Left colon (tissue), 1 donor: ENCODE data around the gene BMP5.

DNA sequence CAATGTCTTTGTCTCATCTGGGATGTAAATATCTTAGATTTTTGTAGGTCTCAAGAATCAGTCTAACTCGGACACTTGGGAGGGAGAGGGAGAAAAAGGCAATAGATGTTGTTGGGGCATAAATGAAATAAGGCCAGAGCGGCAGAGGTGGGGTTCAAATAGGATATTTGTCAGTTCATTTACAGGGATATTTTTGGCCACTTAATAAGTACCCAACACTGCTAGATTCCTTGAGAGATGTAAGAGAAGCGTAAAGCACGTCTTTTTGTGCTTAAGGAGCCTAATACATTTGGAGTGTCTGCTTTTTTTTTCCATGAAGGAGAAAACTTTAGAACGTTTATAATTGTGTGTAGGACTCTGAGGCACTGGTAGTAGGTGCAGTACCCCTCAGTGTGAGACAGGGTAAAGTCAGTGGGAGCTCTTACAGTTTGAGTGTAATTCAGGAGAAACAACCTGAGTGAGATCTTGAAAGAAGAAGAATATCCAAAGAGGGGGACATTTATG, 8.3 kb downstream of the PAQR8 start:
- PRO-cap = no peak

GRCh38 chr6:52664317-52665389, 6.3 kb upstream of the TMEM14A start:
- PRO-cap = bidirectional peak, plus-strand start at chr6:52664431, minus-strand start at chr6:52664247

- PRO-cap = no peak
Observed at GRCh38 chr6:52666533-52666865, 4.4 kb upstream of the TMEM14A start.

DNA sequence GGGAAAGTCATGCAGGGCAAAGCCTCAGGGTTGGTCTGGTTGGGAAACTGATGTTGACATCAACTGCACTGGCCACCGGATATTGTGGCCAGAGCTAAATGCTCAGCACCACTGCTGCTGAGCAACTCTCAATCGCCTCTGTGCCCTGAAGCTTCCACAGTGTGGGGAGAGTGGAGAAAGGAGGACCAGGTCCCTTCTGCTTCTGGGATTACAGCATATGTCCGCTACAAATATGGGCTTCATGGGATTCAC, 93.4 kb upstream of the GCM1 start:
- PRO-cap = no peak

DNA sequence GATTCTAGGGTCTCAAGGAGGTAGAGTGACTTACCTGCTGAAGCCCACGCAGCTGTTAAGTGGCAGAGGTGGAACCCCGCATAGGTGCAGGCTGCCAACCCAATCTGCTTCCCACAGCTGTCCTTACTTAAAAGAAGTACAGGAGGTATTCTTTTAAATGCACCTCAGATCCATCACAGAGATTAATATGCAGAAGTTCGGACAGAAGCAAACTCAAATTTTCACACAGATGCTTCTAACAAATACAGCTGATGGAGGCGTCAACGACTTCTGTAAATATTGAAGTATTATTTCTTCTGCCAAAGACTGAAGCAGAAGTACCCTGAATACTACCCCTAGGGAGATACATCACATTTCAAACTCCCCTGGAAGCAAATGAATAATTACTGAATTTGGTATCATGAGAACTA, 6.8 kb downstream of the ELOVL5 start:
- PRO-cap = no peak

DNA sequence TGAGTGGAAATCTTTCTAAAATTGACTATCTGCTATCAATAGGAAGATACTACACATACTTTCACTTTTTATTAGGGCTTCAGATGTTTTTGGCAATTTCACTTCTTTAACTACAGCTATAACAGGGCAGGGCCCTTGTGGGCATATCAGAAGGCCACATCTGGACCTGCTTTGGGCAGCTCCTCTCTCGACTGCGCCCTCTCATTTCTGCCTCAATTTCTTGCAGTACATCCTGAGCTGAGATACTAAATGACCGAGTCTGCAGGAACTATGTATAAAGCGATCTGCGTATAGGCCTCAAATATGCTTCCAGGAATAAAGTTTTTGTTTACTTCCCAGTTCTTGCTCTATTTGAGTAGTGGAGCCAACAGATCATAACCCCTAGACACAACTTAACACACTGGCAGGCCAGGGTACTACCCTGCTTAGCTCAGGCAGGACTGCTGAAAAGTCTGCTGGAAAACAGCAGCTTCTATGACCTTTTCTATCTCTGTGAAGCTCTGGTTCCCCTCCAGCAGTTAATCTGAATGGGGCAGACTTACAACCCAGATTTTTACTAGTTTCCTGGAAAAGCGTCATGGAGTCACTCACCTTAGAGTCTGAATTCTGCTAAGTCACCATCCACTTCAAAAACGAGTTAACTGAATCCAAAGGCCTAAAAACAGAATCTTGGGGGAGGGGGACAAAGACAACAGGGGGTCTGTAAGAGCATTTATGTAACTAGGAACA, 12.6 kb downstream of the GCLC start:
- PRO-cap = no peak

DNA sequence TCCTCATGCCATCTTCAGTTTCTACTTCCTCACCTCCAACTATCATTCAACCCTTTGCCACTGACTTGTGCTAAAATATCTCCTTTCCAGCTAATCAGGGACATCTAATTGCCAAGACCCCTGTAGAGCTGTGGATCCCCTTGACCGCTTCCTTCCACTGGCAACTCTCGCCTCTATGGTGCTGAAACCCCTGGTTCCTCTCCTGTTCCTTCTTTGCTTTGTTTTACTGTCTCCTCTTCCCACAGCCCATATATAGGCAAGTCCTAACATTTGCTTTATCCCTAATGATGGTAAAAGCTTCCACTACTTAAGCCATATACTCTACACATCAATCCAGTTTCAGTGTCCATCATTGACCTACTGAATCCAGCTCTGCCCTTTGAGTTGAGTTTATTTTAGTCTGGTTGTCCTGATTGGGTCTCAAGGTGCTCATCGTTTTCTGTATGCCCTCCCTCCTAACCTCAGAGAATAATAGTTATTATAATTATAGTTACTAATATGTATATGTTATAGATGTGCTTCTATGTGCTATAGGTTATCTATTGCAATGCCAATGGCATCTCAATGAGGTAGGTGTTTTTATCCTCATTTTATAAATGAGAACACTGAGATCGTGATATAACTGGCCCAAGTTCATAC, 28.6 kb upstream of the LRRC1 start:
- PRO-cap = no peak

DNA sequence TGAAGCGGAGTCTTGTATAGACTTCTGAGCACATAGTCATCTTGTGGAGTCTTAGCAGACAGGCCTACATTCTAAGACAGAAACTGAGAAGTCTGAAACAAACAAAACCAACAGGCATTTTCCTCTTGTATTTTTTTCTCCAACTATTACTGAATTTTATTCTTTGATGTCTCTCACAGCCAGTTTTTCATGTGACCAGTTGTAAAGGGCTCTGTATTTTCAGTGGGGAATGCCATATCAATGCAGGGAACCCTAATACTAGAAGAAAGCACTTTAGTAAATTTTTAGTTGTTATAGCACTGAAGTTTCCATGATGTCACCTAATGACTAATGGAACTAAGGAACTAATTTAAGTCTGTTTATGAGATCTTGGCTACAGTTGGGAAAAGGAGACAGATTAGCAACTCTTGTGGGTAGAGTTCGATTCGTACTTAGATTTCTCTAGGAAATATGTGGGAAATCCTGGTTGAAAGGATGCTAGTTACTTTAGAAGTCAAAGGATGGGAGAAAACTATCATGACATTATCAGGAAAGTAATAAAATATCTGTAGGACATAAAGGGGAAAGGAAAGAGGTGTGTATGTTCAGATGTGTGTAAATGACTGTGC, 103.2 kb downstream of the LRRC1 start:
- PRO-cap = no peak

- PRO-cap = no peak
Observed at GRCh38 chr6:53922472-53923220, 127.8 kb downstream of the LRRC1 start.

DNA sequence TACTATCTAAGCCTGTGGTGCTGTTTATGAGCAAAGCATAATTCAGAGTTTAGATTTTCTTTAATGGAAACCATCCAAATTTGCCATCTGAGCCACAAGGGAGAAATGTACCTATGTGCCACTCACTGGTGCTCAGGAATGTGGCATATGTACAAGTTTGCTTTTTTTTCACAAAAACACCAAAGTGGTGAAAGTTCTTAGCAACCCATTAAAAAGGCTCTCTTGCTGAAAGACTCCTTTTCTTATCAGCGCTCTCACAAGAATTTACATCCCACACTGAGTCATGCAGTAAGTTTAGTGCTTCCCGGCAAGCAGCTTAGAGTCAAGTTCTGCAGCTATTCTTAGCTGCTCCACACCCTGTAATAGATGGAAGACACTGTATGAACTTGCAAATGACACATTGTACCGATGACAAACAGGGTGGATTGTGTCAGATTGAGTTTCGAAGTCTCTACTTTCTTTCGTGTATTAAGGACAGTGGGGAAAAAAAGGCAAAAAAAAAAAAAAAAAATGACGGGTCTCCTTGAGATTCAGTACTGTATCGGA, 57.2 kb upstream of the MLIP start:
- PRO-cap = no peak

DNA sequence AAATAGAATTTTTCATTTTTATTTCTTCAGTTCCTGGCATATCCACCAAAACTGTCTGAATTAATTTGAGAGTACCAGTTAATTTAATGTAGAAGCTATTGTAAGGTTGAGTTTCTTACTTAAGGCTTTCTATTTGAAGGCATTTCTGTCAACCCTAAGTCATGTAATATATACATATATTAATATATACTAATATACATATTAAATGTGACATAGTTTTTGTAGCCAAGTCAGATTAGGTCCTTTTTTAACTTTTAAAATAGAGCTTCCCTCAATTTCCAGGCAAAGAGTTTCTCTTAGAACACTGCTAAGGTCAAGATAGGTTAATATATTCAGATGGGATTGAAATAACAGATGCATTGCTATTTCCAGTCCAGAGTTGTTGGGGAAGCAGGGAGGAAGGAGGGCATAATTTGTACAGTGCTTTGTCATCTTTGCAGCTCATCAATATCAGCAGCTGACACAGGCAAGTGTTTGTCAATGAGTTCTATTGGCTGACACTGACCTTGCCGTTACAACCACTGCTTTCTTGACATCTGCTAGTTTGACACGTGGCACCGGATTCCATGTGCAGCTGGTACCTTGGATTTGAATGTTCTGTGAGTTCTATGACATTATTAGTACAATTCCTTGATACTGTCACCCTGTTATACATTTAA, 28.1 kb upstream of the MLIP start:
- PRO-cap = no peak

GRCh38 chr6:55875251-55875790, at the start of gene BMP5:
TSS of gene BMP5 (minus strand) at chr6:55875590.
- PRO-cap = no peak

DNA sequence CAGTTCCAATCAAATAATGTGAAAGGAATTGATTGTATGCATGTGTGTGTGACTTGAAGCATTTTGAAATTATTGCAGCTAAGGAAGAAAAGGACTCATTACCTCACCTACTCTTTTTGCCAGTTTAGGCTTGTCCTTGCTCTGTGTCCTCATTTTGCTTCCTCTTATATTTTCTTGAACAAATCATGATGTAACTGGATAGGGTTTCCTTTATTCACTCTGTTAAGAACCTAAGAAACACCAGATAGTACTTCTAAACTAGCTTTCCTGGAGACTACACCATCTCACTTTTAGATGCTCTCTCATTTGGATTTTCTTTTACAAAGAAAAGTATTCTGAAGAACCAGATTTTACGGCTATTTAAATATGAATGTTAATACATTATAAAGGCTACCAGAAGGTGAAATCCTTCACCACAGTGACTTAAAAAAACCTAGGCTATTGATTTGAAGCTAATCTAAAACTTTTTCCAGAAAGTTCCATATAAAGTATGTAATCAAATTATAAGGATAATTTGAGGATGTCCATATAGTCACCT, 2.4 kb downstream of the COL21A1 start:
- PRO-cap = no peak

DNA sequence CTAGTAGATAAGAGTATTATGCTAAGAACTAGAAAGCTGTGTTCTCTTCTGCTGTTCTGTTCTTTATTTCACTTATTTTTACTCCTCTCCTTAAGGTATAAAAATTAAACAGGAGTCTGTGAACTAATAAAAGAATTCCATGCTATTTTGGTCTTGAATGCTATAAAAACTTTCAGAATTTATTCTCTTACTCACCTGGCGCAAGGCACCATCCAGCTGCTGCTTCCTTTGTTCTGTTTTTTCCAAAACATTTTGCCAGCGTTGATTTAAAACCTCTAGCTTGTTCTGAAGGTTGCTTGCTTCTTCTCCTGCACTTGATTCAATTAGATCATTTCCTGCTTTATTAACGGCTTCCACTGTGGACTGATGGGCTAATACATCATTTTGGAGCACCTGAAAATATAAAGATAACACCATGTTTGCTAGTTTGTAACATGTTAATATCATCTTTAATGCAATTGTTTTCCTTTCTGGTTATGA, 250.3 kb upstream of the COL21A1 start:
- PRO-cap = no peak

- PRO-cap = no peak
Observed at GRCh38 chr6:56508348-56508895, 261.0 kb upstream of the COL21A1 start.

DNA sequence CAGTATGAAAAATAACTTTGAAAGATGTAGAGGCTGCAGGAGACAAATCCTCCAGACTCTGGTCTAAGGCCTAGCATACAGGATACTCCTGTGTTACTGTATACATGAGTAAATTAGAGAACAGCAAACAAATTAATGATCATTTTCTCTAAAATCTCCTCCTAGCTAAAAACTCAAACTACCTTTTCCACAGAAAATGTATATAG, 291.0 kb upstream of the COL21A1 start:
- PRO-cap = no peak

DNA sequence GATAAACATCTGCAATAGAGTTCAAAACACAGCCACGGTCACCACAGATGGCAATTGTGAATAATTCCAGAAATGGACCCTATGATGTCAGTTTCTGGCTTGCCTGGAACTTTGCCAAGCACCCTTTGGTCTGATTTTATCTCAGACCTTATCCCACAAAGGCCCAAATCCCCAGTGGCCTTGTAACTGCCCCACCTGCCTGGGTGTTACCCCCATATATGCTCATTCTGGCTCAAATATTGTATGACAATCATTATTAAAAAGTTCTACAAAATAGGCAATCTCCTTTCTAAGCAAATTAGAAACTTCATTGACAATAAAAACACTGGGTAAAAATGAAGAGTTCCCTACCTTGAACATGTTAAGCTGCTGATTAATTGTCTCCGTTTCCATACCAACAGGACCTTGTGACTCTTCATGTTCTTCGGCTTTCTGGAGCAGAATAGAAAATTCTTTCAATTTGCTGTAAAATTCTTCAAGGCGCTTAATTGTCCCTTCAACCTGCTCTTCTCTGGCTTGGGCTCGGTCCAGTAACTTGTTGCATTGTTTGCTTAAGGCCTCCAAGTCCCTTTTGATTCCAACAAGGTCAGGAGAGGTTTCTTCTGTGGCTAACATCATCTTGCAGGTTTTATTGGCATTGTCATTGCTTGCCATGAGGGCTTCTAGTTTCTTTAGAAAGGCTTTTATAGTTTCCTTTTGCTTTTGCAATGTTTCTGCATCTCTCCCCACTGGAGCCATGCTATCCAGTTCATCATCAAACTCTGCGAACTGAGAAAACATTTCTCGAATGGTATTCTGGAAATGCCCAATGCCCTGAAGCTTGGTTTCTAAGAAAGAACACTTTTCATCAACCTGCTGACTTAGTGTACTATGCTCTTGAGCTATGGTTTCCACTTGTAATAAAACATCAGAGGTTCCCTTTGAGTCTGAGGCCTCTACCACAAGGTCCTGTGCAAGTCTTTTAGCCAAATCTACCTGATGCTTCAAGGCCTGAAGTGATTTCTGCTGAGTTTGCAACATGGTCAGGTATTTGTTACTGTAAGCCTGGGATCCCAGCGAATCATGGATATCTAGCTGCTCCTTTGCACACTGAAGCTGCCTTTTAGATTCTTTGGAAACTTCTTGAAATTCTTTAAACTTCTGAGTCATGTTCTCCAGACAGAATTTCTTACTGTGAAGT, 304.8 kb upstream of the COL21A1 start:
- PRO-cap = no peak

DNA sequence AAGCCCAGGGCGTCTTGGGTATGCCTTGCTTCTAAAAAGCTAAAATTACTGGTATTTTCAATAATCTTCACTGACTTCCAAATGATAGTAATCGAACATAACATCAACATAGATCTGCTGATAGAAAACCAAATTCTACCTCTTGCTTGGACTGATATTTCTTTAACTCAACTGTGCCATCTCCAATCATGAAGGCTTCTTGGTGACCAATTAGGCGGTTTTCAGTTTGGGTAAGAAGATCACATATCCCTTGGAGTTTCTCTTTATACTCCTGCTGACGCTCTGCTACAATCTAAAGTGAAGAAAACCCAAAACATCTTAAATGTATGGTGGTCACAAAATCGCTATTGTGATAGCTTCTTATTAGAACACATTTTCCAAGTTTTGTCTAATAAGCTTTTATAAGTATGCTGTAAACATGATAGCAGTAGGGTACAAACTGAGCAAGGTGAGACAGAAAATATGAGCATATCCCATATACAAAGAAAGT, 352.6 kb upstream of the COL21A1 start:
- PRO-cap = no peak

GRCh38 chr6:56759596-56759905, 195.1 kb downstream of the DST start:
- PRO-cap = no peak

GRCh38 chr6:56840799-56841342, 113.8 kb downstream of the DST start:
- PRO-cap = bidirectional peak, plus-strand start at chr6:56841199, minus-strand start at chr6:56841076